RPMI7951 (cell line): ENCODE measurements around the genes RBBP8, CABYR and PSMA8.

- RAMPAGE, long total RNA, result no peak
Measured at GRCh38 chr18:22268447-22268914, 99.1 kb downstream of the GATA6 start.

DNA sequence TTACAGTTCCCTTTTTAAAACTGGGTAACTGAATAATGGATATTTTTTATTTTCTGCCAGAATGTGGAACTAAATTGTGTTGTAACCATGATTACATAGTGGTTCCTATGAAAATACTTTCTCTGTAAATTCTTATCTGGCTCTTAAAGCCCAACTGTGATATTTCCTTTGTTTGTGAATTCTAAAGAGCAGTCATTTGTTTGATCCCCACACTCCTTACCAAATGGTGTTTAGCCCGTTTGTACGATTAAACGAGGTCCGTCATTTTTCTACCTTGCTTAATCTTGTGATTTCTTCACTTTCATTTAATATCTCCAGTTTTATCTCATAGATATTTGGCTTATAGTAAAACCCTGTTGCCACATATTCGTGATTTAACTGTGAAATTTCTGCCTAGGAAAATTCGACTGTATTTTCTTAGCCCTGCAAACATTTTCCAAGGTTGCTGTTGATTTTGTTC is 116.3 kb downstream of the CTAGE1 start:
- RAMPAGE, long total RNA, result no peak

GRCh38 chr18:22342672-22343135 is 75.0 kb downstream of the CTAGE1 start:
- RAMPAGE, long total RNA, result no peak

- RAMPAGE, long total RNA, result no peak
Measured at GRCh38 chr18:22344712-22345198, 73.0 kb downstream of the CTAGE1 start.

DNA sequence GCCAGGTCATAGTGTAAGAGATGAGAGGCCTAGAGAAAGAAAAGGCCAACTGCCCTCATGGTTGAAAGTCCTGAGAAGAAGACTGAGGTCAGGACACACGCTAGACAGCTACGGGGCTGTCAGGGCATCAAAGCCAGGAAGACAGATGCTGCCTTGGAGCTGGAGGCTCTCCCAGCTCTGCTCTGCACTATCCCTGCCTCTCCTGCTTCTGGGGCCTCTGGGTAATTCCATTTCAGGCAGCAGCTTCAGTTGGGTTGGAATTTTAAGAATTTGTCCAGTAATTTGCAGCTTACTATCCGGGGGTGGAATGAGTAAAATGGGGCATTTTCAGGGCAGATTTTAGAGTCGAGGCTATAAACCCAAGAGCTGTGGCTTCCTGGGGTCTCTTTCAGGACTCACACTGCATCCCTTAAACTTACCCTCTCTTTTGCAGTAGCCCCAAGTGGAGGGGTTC is 76.2 kb upstream of the CTAGE1 start:
- RAMPAGE, long total RNA, result no peak

DNA sequence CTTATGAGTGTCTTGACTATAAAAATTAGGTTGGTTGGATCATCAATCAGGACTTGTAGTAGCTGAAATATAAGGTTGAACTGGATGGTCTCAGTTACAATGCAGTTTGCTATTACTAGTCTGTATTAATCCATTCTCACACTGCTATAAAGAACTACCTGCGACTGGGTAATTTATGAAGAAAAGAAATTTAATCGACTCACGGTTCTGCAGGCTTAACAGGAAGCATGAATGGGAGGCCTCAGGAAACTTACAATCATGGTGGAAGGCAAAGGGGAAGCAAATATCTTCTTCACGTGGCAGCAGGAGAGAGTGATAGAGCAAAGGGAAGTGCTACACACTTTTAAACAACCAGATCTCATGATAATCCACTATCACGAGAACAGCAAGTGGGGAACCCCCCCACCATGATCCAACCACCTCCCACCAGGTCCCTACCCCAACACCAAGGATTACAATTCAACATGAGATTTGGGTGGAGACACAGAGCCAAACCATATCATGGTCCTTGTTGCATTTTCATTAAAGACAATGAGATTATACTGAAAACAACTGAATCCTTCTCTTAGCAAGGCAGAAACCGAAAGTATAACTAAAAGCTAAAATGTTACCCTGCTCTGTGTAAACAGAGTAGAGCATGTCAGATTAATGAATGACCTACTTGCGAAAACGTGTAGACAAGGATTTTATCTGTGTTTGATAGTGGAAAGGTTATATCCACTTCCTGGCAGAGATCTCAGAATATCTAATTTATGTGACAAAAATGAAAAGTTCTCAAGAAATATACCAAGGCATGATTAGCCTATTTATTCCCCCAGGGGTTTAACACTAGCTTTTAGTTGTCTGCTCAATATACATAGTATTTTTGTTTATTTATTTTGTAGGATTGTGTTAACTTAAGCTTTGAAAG is 60.1 kb upstream of the RBBP8 start:
- RAMPAGE, long total RNA, result no peak

DNA sequence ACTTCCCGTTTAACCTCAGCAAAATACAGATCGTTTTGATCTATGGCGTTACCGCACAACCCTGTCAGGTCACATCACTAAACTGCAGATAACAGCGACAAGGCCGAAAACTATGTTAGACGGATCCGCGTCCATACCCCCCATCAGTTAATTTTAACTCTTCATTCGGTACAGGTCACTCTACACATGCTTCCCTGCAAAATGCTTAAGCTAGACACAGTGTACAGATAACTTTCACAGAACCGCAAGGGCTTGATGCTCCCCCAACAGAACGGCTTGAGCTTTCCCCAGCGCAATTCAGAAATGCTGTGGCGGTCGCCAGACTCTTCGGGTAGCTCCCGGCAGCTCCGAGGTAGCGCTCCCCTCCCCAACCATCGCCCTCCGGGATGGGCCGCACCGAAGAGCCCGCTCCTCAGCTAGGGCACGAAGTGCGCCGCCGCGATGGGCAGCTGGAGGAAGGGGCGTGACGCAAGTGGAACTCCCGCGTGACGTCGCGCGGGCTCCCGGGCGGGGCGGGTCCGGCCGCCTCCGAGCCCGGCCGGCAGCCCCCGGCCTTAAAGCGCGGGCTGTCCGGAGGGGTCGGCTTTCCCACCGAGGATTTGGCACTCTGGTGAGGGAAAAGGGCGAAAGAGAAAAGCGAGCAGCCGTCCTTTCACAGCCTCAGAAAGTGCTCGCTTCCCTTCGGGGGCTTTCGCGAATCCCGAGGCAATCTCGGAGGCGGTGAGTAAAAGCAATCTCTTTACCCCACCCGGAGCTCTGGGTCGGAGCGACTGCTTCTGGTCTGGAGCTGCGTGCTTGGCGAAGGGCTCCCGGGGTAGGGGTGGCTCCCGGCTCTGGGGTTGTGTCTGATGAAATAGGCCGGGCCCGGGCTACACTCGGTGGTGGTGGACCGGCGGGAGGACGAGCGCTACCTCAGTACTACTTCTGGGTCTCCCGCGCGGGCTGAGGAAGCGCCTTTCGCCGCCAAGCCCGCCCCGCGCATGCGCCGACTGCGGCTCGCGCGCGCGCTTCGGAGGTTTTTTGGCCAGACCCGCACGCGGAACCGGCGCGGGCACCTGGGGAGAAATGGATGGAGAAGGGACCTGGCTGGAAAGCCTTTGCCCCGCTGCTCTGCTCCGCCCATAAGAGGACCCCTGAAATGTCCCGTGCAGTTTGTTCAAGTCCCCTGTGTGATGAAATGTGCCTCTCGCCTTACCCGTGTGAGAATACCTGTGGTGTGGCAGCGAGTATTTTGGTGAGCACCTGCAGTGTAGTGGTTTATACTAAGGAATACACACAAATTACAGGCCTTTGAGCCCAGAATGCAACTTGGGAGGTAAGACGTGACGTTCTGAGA is at the start of gene RBBP8:
Gene RBBP8 (plus strand): TSS at position 484 of the 1,336 bp plus-strand sequence.
- RAMPAGE, long total RNA, result start-site peak on the plus strand centred at position 524 of the sequence, 43 bp wide, 87 and 26 reads in 2 replicates

- RAMPAGE, long total RNA, result no peak
Measured at GRCh38 chr18:23105769-23106308, 29.4 kb upstream of the CABLES1 start.

GRCh38 chr18:23226453-23227188 is 91.3 kb downstream of the CABLES1 start:
- RAMPAGE, long total RNA, result no peak

DNA sequence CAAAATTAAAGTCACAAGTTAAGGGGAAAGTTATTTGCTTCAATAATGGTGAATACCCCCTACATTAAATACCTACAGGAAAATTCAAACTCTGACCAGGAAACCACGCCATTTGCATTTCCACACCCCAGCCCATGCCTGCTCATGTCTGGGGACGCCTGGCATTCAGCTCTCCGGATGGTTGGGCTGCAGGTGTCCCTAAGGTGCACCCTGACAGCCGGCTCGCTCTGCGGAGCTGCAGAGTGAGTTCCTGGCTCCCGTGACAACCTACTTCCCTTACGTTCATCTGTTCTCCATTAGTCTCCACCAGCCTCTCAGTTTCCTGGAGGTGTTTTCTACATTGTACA is 107.3 kb downstream of the TMEM241 start:
- RAMPAGE, long total RNA, result no peak

- RAMPAGE, long total RNA, result no peak
Measured at GRCh38 chr18:23585186-23585905, 960 bp downstream of the NPC1 start.

- RAMPAGE, long total RNA, result no peak
Measured at GRCh38 chr18:23612350-23612916, 26.1 kb upstream of the NPC1 start.

DNA sequence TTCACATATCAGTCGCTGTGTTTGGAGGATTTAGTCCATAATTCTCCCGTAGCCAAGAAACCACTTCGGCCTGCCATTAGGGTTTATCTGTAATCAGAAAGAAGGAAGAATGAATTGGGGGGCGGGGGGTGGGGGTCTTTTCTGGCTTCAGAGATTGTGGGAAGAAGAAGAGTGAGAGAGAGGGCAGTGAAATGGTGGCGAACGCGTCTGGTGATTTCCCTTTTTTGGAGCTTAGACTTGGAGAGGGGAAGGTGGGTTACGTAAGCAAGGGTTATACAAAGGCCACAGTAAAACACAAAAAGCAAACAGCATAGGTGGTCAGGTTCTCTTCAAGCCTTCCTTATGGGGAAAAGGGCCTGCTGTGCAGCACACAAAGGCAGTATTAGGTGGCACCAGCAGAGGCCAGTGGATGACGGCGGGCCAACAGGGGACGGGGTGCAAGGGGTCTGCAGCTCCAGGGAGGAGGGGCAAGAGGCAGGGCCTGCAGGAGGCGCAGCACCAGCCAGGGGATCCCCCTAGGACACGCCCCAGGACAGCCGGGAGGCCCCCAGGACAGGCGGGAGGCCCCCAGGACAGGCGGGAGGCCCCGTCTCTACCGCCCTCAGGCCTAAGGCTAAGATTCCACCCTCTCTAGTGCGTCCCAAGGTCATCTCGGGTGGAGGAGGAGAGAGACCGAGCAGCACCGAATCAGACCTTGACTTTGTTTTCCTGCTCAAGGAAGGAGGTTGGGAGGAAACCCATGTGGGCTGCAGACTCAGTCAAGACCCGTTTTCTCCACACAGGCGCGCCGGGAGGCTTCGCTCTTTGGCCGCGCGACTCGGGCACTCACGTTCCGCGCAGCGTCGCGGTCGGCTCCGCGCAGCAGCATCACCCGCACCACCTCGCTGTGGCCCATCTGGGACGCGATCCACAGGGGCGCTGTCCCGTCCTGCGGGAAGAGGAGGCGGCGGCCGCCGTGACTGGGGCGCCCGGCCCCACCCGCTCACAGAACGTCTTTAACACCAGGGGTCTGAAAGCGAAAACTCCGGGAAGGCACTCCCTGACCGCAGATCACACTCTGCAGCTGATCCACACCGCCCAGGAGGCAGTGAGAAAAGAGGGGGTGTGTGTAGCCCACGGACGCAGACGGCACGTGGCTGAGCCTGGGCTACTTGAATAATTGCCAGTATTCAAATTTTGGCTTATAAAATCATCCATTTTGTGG is 32.8 kb upstream of the NPC1 start:
- RAMPAGE, long total RNA, result no peak

DNA sequence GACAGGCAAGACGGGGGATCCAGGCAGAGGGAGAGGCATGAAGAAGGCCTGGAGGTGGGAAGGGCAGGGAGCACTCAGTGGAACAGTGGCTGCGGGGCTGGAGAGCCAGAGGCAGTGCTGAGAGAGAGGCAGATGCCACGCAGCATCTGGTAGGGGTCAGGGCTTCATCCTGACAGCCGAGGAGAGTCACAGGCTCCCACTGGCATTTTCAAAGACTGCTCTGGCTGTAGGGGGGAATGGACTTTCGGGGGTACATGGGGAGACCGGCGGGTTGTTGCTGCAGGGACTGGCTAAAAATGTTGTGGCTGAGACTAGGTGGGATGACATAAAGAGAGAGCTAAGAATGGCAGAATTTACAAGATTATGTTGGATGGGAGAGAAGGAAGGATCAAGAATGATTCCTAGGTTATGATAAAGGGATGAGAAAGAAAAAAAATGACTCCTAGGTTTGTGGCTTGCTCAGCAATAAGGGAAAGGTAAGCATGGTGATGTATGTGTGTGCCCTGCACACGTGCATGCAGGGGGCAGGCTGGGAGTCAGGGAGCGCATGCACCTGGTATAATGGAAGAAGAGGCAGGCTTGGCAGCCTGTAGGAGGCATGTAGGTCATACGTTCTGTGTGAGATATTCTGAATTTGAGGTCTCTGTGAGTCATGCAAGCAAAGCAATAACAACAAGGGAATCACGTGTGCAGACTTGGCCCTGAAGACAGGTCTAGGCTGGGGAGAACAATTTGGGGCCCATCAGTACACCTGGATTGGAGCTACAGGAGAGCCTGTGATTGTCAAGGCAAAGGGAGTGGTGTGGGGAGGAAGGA is 94.7 kb upstream of the TTC39C start:
- RAMPAGE, long total RNA, result no peak

DNA sequence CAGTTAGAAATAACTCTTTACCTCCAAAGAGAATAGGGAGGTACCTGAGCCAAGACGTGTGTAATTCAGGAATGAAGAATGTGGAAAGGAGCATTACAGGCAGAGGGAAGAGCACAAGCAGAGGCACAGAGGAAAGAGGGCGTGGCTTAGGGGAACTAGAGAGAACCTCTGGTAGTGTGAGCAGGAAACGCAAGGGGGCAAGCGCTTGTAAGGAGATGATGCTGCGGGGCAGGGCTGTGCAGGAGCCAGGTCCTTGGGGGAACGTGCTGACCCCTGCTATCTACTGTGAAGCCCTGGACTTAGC is 50.1 kb upstream of the TTC39C start:
- RAMPAGE, long total RNA, result no peak

DNA sequence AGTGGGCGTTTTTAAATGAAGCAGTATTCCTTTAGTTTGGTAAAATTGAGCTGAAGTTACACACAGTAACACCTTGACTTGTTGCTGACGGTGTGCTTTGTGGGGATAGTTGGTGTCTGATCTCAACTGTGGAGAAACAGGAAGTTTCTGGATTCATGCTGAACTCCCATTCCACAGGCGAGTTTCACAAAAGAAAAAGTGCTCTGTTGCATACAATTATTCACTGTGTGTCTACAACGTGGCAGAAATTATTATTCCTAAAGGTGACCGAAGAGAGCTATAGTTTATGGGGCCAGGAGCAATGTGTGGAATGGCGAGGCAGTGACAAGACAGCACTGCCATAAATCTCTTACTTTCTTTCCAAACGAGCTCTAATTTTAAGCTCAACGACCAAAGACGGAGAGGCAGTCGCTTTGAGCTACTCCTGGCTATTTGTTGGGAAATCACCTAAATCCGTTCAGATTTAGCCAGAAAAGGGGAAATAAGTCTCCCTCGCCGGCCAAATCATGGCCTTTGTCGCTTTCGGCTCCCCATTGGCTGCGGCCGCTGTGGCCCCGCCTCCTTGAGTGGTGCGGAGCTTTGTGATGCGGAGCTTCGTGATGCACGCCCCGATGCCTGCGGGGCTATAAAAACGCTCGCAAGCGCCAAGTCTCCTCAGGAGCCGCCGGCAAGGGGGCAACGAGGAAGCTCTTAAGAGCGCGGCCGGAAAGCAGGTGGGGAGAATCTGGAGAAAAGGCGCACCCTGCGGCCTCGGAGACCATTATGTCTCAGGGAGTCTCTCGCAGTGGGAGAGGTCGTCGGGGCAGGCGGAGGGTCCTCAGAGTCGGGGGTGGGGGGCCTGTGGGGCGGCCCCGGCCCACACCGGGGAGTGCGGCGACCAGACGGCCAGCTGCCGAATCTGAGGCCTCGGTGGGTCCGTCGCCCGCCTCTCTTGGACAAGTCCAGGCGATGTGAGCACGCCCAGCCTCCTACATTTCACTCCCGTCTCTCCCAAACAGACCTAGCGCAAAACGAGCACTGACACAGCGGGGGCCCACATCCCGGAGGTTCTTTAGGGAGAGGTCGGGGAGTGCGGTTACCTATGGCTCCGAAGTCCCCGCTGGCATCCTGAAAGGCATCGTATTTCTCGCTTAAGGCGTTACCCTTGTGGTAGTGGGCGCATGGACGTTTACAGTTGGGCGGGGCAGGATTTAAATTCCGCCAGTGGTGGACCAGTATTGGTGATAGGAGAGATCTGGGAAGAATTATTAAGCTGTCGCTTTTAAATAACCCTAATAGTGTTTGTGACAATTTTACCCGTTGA is at the start of gene CABYR:
Gene CABYR (plus strand): TSS at position 657 of the 1,303 bp plus-strand sequence.
- RAMPAGE, long total RNA, result start-site peak on the plus strand centred at position 611 of the sequence, 93 bp wide, 20 and 25 reads in 2 replicates

- RAMPAGE, long total RNA, result no peak
Measured at GRCh38 chr18:25230706-25231889, 120.9 kb downstream of the ZNF521 start.

DNA sequence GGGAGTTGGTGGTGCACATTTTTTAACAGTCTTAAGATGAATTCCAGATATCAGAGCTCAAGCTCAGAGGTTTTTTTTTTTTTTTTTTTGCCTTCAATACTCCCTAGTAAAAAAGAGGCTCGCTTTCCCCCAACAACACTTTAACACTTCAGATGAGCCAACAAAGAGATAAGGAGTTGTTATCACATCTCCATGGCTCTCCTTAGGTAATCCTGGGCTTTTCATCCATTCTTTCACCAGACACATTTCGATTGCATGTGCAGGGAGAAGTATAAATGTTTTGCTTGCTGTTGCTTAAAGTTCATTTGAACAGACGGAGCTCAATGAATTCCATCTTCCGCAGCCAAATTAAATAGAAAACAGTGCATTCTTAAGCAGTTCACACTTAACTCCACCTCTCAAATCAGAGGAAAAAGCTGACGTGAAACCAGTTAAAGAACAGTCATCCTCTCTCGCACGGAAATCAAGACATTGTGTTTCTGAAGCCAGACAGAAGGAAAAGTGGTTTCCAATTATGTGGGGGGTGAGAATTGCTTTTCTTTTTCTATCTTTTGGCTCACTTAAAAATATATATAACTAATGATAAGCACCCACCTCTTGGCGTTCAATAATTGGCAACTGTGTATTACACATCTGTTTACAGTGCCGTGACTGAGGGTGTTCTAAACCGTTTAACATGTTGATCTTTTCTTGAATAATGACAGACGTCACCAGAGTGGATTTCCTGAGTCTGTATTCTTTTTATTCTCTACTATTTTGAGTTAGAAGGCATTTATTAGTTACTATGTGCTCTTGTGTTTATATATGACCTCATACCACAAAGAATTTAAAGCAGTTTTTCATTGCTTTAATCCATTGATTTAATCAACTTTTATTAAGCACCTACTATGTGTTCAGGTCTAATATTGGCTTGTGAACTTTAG is 118.1 kb downstream of the ZNF521 start:
- RAMPAGE, long total RNA, result no peak

- RAMPAGE, long total RNA, result no peak
Measured at GRCh38 chr18:25726207-25726968, 364.0 kb downstream of the SS18 start.

GRCh38 chr18:26133439-26134143 is at the start of gene PSMA8:
PSMA8 (plus strand) TSS chr18:26133869.
- RAMPAGE, long total RNA, result no peak